Fallopian tube (tissue), 1 donor: ENCODE measurements around the genes LTBP4, ITPKC and DMAC2.

- PRO-cap: bidirectional peak, plus-strand start at chr19:40601353, minus-strand start at chr19:40601216
Measured at GRCh38 chr19:40600926-40601830, at the start of gene LTBP4. LTBP4 (plus strand) TSS chr19:40601369.

GRCh38 chr19:40613868-40614541, 12.8 kb downstream of the LTBP4 start:
- PRO-cap: bidirectional peak, plus-strand start at chr19:40613949, minus-strand start at chr19:40614037

DNA sequence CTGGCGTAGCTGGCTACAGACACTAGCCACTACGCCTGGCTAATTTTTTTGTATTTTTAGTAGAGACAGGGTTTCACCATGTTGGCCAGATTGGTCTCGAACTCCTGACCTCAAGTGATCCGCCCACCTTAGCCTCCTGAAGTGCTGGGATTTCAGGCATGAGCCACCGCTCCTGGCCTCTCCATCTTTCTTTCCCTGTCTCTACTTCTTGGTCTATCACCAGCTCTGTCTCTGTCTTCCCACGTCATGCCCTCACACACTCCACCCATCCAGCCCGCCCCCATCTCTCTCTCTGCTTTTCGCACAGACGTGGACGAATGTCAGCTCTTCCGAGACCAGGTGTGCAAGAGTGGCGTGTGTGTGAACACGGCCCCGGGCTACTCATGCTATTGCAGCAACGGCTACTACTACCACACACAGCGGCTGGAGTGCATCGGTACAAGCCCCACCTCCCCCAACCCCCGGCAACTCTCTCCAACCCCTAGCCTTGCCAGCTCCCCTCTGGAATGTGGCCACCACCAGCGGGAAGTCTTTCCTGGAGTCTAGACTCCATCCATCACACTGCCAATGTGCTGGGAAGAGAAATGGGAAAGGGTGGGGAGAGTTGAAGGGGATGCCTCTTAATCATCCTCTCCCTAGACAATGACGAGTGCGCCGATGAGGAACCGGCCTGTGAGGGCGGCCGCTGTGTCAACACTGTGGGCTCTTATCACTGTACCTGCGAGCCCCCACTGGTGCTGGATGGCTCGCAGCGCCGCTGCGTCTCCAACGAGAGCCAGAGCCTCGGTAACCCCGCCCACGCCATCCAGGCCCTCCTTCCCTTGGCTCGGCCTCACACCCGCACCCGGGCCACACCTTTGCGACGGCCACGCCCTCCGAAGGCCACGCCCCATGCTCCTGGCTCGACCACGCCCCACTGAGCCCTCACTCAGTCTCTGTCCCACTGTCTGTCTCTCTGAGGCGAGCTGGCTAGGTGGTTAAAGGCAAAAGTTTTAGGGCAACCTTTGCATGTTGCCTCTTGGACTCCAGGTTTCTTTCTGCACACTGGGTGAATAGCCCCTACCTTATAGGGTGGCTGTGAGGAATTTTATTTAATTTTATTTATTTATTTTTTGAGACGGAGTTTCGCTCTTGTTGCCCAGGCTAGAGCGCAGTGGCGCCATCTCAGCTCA, 22.5 kb downstream of the LTBP4 start:
- PRO-cap: bidirectional peak, plus-strand start at position 958 of the sequence, minus-strand start at position 743 of the sequence

DNA sequence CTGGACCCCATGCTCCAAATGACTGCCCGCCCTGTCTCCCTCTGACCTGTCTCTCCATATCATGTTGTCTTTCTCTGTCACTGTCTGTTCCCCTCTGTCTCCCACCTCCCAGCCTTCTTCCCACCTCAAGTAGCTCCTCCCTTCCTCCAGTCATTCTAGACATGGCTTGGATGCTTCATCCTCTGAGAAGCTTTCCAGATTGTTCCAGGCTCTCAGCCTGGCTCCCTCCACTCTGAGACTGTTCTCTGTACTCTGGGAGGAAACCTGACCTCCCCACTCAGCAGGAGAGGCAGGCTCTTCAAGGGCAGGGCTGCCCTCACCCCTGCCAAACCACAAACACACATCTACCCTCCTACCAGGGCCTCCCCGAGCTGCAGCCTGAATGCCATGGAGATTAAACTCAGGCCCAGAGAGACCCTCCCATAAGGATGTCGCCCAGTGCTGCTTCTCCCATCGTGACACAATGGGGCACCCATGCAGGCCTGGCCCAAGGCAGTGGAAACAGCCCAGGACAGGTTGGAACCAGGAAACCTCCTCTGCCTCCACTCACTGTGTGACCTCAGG, 16.2 kb downstream of the NUMBL start:
- PRO-cap: no peak

- PRO-cap: no peak
Measured at GRCh38 chr19:40713789-40714493, 2.7 kb downstream of the COQ8B start.

DNA sequence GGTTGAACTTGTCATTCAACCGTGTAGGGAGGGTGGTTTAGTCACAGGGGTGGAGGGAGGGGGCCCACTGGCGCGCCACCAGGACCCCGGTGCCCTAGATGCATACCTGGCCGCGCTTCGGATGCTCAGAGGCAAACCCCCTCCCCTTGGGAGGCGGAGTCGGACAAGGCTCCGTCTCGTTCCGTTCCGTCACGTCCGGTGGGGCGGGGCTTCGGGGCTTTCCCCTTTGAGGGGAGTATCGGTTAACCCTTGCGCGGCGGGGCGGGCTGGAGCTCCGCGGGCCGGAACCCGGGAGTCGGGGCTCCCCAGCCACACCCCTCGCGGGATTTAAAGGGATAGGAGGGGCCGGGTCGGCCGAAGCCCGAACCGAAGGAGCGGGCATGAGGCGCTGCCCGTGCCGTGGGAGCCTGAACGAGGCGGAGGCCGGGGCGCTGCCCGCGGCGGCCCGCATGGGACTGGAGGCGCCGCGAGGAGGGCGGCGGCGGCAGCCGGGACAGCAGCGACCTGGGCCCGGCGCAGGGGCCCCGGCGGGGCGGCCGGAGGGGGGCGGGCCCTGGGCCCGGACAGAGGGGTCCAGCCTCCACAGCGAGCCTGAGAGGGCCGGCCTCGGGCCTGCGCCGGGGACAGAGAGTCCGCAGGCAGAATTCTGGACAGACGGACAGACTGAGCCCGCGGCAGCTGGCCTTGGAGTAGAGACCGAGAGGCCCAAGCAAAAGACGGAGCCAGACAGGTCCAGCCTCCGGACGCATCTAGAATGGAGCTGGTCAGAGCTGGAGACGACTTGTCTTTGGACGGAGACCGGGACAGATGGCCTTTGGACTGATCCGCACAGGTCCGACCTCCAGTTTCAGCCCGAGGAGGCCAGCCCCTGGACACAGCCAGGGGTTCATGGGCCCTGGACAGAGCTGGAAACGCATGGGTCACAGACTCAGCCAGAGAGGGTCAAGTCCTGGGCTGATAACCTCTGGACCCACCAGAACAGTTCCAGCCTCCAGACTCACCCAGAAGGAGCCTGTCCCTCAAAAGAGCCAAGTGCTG, at the start of gene ITPKC:
ITPKC (plus strand) TSS at position 357 of the 1,038 bp plus-strand sequence.
- PRO-cap: bidirectional peak, plus-strand start at position 330 of the sequence, minus-strand start at position 123 of the sequence; unidirectional peak, minus-strand start at position 756 of the sequence

DNA sequence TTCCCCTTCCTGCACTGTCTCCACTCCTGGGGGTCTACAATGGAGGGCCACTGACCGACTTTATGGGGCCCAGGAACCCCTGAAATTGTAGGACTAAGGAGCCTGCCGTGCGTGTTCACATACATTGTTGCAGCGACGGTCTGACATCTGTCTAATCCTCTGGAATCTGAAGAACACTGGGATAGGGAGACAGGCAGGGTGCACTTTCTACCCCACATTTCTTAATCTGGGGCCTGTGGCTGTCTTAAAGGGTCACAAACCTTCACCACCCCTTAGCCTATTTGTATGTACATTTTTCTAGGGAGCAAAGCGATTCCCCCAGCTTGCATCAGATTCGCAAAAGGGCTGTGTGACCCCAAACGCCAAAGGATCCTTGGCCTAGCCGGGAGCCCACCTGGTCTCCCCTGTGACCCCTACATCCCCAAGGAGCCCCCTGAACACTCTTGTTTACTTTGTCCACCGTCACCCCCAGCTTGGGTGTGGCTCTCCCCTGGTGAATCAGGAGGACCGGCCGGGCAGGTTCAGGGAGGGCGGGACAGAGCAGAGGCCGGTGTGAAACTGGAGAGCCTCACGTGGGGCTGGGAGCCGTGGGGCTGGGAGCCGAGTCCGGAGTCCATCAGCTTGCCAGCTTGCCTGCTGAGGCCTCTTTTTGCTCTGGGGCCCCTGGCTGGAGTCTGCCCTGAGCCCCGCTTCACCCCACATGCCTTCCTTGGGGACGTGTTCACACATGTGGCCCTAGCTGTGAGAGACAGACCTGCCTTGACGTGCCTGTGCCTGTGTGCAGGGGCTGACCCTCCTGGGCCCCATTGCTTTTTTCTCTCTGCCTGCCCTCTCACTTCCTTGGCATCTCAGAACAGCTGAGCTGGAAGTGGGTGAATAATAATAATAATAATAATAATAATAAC, 1.8 kb downstream of the ITPKC start:
- PRO-cap: unidirectional peak, minus-strand start at position 142 of the sequence; bidirectional peak, plus-strand start at position 583 of the sequence, minus-strand start at position 481 of the sequence

GRCh38 chr19:40800677-40801268, 1.8 kb downstream of the EGLN2 start:
- PRO-cap: no peak

DNA sequence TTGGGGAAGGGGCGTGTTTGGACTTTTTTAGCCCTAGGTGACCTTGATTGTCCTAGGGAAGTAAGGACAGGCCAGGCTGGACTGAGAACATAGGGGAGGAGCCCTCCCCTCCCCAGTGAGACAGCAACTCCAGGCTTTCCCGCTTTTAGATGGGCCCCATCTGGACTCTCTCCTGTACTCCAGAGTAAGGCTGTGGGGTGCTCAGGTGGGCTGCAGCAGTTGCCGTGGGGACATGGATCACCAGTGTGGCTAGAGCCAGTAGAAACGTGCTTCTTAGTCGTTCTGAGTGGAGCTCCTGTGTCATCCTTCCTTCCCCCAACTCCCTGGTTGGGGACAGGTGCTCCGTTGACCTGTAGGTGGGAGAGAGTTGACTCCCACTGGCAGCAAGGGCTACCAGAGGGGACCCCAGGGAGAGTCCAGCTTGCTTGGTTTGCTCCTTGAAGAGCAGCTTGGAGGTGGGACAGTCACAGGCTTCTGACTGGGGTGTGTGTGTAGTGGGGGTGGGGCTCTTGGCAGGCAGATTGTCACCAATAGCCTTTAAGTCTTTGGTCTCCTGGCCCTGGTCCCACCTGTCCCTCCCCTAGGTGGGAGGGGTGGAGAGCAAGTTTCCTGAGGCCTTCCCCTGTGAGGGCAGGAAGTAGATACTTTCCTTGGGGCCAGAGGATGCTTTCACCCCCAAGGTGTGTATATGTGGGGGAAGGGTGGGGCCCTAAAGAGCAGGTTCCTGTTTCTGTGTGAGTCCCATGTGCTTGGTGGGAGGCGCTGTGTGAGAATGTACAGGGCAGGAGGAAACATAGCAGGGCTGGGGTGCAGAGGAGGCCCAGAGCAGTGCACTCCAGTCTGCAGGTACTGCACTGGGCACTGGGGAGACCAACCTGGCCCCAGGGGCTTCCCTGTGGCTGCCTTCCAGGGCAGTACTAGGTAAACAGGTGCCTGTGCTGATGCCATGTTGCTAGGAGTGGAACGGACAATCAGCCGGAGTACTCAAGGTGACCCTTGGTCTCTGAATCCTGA, 4.7 kb downstream of the EGLN2 start:
- PRO-cap: unidirectional peak, minus-strand start at position 476 of the sequence

DNA sequence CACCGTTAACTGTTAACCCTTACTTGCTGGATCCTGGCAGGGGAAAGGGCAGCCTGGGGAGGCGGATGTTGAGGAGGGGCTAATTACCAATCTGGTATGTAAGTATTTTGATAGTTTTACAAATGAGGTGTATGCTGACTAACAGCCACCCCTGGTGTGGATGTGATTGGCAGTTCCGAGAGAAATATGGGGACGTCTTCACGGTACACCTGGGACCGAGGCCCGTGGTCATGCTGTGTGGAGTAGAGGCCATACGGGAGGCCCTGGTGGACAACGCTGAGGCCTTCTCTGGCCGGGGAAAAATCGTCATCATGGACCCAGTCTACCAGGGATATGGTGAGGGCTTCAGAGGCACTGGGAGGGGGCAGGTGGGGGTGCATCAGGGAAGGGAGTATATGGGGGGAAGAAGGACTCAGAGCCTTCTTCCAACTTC, 53.9 kb upstream of the CYP2A7 start:
- PRO-cap: no peak

GRCh38 chr19:41207309-41207891, 11.6 kb upstream of the AXL start:
- PRO-cap: no peak

DNA sequence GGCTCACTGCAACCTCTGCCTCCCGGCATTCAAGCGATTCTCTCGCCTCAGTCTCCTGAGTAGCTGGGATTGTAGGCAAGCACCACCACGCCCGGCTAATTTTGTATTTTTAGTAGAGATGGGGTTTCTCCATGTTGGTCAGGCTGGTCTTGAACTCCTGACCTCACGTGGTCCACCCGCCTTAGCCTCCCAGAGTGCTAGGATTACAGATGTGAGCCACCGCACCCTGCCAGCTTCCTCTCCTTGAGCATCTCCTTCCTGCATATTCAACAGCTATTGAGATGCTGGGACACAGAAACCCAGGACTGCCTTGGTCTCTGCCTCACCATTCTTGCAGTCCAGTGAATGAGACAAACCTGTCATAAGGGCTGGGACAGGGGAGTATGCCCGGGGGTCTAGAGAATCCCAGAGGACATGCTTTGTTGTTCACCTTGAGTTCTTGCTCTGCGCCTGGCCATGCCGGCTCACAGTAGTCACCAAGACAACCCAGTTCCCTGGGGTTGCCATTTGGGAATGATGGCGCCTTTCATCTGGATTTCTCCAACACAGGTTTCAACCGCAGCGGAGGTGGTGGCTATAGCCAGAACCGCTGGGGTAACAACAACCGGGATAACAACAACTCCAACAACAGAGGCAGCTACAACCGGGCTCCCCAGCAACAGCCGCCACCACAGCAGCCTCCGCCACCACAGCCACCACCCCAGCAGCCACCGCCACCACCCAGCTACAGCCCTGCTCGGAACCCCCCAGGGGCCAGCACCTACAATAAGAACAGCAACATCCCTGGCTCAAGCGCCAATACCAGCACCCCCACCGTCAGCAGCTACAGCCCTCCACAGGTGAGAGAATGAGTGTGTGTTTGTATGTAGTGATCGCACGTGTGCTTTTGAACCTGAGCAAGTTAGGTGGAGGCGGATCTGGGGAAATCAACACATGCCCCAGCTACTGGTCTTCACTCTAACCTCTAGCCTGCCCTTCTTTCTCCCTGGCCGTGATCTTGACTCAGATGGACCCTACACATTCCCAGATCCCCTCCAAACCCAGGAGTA, 6.2 kb upstream of the CCDC97 start:
- PRO-cap: no peak

- PRO-cap: no peak
Measured at GRCh38 chr19:41306023-41306417, 4.0 kb upstream of the CCDC97 start.

DNA sequence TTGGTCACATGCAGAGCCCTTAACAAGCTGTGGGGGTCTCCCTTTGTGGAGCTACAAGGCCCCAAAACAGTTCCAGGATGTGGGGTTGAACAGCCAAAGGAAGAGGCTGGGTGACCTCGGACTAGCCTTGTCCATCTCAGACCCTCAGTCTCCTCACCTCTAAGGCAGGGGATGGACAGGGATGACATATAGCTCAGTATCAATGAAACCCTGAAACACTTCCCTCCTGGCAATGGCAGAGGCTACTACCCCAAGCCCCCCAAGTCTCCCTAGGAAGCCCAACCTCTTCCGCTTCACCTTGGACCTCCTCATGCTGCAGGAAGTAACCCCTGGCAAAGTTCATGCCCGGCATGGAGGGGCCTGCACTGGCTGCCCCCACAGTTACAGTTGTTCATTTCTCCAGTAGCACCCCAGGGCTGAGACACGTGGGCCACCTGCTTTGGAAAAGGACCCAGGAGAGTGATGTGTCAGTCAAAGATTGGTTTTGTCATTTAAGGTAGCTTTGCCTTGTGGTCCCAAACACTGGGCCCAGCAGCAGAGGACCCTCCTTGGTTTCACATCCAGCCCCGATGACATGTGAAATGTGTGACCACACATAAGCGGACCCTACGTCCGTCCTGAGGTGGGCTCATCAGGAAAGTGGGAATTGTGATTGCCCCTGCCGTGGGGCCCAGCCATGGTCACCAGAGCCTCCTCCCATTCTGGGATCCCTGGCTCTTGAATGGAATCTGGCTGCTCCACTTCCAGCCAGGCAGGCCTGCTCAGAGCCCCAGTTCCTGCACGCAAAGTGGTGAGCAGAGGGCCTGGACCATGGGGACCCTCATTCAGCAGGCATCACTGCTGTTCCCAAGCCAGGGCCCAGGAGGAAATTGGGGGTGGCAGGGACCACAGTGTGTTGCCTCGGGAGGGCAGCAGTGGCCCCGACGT, 10.8 kb downstream of the CCDC97 start:
- PRO-cap: no peak

GRCh38 chr19:41328185-41329504, 18.7 kb downstream of the CCDC97 start:
- PRO-cap: no peak

DNA sequence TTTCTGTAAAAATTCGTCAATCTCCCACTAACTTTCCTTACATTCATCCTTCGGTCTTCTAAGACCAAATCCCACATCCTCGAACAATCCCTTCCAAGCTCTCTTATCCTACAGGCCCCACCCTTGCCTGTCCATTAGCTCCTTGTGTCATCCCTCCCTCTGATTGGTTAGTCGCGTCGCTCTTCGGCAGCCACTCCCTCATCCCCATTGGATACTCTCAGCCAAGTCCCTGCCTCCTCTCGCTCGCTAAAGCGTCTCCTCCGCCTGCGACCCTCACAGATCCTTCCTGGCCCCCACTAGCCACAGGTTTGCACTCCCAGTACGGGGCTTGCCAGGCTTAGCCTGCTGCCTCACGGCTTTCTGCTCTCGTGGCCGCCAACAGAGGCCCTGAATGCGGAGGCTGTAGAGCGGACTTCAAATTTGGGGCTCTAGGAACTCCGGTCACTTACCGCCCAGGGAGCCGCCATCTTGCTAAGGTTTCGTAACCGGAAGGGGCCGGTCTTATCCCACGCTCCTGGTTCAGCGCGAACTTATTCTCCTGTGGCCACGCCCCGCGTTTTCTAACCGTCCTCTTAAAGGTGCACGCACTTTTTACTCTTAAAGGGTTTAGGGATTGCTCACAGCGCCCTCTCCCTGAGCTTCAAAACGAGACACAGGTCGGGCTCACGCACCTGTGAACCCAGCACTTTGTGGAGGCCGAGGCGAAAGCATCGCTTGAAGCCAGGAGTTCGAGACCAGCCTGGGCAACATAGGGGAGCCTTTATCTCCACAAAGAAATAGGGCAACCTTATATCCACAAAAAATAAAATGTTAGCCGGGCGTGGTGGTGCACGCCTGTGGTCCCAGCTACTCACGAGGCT, at the start of gene DMAC2:
DMAC2 (minus strand) TSS at position 480 of the 860 bp plus-strand sequence.
- PRO-cap: bidirectional peak, plus-strand start at position 276 of the sequence, minus-strand start at position 105 of the sequence; unidirectional peak, minus-strand start at position 475 of the sequence; bidirectional peak, plus-strand start at position 600 of the sequence, minus-strand start at position 475 of the sequence

- PRO-cap: unidirectional peak, minus-strand start at chr19:41479141
Measured at GRCh38 chr19:41478868-41479613, 36.1 kb downstream of the ERICH4 start.

- PRO-cap: no peak
Measured at GRCh38 chr19:41480203-41480831, 37.4 kb downstream of the ERICH4 start.

DNA sequence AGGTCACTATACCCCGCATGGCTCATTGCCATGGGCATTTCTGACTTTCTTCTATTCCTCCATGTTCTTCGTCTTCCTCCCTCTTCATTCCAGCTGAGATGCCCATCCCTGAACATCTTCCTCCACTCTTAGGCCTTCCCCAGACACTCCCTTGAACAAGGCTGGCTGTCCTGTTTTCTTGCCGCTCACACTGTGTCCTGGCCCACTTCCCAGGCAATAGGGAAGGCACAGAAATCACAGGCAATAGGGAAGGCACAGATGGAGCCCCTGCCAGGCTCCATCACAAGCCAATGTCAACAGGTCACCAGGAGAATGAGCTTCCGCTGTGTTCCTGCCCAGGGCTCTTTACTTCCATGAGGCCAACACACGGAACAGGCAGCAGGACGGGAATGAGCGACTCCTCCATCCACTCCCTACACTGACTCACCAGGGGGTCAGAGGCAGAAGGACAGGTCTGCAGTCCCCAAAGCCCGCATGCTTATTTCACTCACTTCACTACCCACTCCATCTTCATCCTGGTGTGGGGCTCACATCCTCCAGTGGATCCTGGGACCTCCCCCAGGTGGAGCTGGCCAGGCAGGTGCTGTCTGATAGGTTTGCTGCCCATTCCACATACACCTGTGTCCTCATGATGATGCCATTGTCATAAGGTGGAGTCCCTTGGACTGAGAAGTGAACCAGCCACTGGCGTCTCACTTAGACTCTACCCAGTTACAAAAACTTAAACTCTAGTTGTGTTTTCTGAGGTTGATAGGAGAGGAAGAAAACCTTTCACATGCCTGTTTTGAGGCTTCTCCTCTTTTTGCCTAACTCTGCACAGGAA, 3.5 kb downstream of the CEACAM5 start:
- PRO-cap: no peak

DNA sequence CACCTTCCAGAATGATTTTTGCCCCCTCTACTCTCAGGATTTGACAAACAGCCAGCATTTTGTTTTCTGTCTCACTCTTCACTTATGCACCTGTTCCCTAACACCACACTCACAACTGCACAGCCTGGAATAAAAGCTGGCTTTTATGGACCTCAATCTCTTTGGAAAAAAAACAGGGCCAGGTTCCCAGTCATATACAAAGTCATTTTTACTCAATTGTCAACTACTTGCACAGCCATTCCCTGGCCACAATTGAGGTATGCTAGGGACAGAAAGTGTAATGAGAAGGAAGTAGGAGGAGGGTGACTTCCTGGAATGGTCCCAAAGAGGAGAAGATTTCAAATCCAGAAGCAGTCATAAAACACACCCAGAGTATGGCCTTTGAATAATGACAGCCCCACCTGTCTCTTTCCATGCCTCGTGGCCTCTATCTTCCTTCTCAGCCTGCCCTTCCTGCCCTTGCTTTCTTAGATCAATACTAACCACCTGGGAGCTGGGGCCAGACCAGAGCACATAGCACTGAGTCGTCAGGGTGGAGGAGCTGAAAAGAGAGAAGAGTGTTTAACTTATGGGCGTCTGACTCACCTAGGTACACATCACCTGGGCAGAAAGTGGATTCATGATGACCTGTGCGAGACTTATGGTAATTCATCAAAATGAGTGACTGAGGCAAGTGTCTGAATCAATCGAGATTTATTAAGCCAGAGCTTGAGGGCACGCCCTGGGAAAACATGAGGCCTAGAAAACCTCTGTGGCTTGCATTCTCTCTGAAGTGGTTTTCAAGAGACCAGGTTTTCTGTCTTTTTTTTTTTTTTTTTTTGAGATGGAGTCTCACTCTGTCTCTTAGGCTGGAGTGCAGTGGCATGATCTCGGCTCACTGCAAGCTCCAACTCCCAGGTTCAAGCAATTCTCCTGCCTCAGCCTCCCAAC, 19.1 kb downstream of the CEACAM6 start:
- PRO-cap: no peak